Heart (tissue), 3 donors: ENCODE data around the gene CD3D.

- RAMPAGE, long total RNA, 2 experiments = no peak in any of the 2 experiments
Measured at GRCh38 chr11:117049511-117049812, 48.8 kb downstream of the SIK3 start.

DNA sequence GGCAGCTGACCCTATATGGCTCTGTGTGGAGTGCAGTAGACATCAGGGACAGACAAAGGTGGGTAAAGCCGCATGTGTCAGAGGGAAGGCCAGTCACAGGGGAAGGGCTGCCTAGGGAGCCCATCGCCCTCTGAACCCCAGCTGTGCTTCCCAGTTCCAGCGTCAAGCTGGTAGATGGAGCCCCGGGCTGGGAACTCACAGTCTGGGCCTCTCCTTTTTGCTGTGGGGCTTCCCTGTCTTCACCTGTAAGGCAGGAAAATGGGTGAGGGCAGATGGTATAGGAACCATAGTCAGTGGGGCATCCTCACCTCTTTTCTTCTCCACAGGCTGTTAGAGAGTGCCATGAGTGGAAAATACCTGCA lies 6.6 kb upstream of the PAFAH1B2 start:
- RAMPAGE, long total RNA, 2 experiments = no peak in any of the 2 experiments

DNA sequence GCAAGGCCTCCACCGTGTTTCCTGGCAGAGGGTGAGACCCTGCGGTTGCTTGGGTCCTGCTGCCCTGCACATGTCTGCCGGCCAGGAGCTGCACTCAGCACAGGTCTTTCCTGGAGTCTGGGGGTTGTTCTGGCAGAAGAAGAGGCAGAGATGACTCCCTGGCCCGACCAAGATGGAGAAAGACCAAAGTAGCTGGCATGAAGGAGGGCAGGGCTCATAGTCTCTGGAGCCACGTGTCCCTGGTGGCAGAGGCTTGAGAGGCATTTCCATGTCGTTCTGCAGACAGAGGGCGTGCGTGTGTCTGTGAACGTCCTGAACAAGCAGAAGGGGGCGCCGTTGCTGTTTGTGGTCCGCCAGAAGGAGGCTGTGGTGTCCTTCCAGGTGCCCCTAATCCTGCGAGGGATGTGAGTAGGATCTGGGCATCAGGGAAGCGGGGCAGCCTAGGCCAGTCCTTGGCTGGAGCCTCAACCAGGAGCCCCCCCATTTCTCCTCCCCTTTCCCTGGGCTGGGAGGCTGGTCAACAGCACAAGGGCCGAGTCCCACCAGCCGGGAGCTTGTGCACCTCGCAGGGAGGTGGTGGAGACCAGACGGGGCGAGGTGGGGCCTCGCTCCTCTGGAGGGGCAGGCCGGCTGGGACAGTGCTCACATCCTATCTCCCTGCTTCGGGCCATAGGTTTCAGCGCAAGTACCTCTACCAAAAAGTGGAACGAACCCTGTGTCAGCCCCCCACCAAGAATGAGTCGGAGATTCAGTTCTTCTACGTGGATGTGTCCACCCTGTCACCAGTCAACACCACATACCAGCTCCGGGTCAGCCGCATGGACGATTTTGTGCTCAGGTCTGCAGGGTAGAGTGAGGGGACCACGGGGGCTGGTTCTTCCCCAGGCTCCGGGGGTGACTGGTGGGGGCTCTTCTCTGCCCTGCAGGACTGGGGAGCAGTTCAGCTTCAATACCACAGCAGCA lies 2.9 kb downstream of the SIDT2 start:
- RAMPAGE, long total RNA, 2 experiments = no peak in any of the 2 experiments

DNA sequence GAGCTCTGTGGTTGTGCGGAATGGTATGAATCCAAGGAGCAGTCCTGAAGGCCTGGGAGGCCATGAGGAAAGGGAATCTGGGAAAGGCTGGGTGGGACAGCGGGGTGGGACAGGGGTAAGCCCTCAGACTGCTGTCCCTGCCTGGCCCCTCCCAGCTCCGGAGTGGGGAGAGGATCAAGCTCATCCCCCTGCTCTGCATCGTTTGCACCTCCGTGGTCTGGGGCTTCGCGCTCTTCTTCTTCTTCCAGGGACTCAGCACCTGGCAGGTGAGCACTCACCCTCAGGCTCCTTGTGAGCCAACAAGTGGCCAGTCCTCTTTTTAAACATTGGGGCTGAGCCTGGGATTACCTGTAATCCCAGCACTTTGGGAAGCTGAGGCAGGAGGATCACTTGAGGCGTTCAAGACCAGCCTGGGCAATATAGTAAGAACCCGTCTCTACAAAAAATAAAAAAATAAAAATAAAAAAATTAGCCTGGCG lies 5.4 kb upstream of the TAGLN start:
- RAMPAGE, long total RNA, 2 experiments = no peak in any of the 2 experiments

DNA sequence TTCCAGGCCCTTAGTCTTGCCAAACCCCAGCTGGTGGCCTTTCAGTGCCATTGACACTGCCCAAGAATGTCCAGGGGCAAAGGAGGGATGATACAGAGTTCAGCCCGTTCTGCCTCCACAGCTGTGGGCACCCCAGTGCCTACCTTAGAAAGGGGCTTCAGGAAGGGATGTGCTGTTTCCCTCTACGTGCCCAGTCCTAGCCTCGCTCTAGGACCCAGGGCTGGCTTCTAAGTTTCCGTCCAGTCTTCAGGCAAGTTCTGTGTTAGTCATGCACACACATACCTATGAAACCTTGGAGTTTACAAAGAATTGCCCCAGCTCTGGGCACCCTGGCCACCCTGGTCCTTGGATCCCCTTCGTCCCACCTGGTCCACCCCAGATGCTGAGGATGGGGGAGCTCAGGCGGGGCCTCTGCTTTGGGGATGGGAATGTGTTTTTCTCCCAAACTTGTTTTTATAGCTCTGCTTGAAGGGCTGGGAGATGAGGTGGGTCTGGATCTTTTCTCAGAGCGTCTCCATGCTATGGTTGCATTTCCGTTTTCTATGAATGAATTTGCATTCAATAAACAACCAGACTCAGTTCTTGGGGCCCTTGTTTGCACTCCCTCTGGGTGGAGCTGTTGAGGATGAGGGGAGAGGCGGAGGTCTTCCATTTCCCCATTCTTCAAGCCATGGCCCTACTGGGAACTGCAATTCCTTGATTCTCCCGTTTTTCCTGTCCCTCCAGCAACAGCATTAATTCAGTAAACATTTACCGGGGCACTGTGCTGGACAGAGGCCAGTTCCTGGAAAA lies 2.1 kb upstream of the TAGLN start:
- RAMPAGE, long total RNA, 2 experiments = no peak in any of the 2 experiments

DNA sequence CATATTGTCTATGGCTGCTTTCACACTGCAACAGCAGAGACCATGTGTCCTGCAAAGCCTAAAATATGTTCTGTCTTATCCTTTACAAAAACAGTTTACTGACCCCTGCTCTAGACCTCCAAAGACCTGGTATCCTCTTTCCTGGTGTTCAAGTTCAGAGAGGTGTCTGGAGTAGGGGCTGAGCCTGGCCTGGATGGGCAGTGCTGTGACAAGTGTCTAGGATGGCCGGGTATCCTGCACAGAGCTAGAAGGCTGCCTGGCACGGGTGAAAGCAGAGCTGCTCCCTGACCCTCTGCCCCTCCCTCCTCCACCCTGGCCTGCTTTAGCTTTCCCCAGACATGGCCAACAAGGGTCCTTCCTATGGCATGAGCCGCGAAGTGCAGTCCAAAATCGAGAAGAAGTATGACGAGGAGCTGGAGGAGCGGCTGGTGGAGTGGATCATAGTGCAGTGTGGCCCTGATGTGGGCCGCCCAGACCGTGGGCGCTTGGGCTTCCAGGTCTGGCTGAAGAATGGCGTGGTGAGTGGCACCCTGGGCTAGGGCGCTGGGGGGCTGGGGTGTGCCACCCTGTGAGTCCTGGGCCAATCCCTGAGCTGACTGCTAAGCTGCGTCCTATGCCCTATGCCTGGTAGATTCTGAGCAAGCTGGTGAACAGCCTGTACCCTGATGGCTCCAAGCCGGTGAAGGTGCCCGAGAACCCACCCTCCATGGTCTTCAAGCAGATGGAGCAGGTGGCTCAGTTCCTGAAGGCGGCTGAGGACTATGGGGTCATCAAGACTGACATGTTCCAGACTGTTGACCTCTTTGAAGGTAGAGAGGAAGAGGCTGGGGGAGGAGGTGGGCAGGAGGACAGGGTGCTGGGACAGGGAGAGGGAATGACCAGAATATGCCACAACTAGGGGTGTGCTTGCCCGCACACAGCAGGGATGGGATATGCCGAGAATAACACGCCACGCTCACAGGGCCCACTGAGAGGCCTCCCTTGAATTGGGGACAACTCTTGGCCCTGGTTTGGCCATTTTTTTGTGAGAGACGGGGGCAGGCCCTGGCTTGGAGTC lies 3.8 kb downstream of the TAGLN start:
- RAMPAGE, long total RNA, 2 experiments = no peak in any of the 2 experiments

GRCh38 chr11:117216886-117217708 lies 14.8 kb downstream of the PCSK7 start:
- RAMPAGE, long total RNA, 2 experiments = no peak in any of the 2 experiments

DNA sequence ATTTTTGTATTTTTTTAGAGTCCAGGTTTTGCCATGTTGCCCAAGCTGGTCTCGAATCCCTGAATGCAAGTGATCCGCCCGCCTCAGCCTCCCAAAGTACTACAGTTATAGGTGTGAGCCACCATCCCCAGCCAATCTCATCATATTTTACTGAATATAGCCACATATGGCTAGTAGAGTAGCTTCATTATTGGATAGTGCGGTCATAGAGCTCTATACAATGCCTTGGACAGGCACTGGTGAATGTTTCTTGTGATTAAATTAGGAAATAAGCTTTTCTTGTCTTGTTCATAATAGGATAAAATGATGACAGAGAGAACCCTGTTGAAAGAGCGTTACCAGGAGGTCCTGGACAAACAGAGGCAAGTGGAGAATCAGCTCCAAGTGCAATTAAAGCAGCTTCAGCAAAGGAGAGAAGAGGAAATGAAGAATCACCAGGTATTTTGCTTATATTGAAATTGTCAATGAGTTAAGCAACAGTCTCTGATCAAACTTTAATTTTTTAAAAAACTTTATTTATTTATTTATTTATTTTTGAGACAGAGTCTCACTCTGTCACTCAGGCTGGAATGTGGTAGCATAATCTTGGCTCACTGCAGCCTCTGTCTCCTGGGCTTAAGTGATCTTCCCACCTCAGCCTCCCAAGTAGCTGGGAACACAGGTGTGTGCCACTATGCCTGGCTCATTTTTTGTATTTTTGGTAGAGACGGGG lies 11.8 kb downstream of the RNF214 start:
- RAMPAGE, long total RNA, 2 experiments = no peak in any of the 2 experiments

DNA sequence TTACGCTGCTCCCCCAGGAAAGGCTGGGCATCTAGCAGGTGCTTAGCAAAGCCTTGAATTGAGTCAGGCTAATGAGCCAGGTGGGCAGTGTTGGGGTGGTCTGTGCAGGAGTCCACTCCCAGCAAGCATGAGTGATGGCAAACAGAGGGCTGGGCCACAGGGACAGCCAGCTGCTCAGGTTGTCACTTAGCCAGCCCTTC lies 149.9 kb downstream of the DSCAML1 start:
- RAMPAGE, long total RNA, 2 experiments = no peak in any of the 2 experiments

DNA sequence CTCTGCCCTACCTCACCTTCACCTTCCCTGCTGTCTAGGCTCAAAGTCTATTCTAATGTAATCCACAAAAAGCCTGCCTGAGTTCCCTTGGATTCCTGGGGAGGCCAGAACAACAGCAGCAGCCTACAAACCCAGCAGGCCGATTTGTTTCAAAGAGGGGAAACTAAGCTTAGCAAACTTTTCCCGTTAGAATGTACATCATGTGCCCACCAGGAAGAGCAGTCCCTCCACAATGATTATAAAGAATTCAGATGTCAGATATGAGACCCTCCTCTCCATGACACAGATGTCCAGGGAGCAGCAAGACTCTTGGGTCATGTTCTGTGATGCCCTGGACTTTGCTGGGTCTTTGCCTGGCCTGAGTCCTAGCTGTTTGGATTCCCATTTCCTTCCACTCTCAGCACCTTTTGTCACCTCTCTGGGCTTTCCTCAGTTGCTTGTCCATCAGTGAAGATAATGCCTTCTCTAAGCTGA lies 117.4 kb downstream of the DSCAML1 start:
- RAMPAGE, long total RNA, 2 experiments = no peak in any of the 2 experiments

DNA sequence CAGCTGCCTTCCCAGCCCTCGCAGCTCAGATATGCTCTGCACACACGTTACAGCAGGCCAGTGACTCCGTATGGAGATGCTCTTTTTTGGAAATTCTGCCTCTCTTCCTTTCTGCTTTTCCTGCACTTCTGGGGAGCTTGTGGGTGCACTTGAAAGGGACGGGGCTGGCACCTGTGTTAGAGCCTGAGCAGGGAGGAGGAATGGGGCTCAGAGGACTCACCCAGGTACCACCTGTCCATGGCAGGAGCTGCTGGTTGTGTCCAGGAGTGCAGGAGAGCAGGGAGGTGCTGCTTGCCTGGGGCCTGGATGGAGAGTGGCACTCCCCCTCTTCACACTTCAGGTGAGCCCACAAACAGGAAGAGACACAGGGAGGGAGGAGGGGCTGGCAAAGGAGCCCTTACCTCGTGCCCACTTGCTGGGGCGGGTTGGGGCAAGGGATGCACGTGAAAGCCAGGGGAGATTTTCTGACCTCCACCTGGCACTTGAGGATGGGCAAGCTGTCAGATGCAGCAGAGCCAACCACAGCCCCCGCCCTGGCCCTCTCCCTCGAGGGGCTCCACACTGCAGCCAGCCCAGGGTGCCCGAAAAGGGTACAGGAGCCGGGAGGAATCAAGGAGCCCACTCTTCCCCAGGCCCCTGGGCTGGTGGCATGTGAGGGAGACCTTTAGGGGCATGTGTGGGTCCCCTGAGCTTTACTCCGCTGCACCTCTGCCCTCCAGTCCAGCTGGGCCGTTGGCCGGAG lies 3.4 kb upstream of the FXYD2 start:
- RAMPAGE, long total RNA, 2 experiments = no peak in any of the 2 experiments

GRCh38 chr11:117987938-117988746 lies 1.9 kb downstream of the IL10RA start:
- RAMPAGE, long total RNA, 2 experiments = no peak in any of the 2 experiments

DNA sequence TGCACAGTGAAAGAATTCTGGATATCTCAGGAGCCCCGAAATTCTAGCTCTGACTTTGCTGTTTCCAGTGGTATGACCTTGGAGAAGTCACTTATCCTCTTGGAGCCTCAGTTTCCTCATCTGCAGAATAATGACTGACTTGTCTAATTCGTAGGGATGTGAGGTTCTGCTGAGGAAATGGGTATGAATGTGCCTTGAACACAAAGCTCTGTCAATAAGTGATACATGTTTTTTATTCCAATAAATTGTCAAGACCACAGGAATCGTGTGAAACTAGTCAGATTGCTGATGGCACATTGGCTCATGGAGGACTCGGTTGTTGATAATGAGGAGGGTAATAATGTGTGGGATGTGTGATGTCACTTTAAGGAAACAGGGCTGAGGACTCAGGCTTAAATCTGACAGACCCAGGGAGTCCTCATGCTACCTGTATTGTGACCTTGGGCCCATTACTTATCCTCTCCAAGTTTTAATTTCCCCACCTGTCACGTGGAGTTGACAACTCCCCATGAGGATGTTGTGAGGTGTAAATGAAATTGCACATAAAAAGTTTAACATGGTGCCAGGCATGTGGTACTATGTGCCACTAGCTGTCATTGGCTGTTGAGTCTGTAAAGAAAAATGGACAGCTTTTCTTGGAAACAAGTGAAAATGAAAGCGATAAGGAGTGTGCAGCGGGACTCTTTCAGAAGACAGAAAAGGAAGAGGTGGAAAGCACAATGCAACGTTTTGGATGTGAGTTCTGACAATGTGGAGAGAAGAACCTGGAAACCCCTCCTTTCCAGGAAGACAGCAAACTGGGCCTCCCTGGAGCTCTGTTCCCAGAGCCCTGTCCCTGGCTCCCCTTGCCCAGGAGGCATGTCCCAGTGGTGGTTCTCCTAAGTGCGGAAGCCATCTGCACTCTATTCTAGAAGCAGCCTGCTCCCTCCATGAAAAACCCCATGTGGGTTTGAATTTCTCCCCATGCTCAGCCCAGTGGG lies 15.3 kb downstream of the IL10RA start:
- RAMPAGE, long total RNA, 2 experiments = no peak in any of the 2 experiments

DNA sequence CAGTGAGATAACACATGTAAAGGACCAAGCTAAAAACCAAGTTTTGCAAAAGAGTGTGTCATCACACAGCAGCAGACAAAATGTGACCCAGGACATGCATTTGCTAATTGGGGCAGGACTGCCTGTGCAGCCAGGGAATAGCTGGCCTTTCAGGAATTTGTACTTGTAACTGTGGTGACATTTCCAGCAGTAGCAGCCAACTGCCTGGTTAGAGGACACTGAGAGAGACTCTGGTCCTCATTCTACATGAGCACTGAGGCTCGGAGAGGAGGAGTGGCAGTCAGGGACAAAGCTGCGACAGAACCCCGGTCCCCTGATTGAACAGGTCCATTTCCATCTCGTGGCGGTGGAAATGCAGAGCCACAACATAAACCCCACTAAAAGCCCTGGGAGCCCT lies 13.4 kb upstream of the SMIM35 start:
- RAMPAGE, long total RNA, 2 experiments = no peak in any of the 2 experiments

- RAMPAGE, long total RNA, 2 experiments = no peak in any of the 2 experiments
Measured at GRCh38 chr11:118180370-118180855, 4.0 kb upstream of the SCN2B start.

DNA sequence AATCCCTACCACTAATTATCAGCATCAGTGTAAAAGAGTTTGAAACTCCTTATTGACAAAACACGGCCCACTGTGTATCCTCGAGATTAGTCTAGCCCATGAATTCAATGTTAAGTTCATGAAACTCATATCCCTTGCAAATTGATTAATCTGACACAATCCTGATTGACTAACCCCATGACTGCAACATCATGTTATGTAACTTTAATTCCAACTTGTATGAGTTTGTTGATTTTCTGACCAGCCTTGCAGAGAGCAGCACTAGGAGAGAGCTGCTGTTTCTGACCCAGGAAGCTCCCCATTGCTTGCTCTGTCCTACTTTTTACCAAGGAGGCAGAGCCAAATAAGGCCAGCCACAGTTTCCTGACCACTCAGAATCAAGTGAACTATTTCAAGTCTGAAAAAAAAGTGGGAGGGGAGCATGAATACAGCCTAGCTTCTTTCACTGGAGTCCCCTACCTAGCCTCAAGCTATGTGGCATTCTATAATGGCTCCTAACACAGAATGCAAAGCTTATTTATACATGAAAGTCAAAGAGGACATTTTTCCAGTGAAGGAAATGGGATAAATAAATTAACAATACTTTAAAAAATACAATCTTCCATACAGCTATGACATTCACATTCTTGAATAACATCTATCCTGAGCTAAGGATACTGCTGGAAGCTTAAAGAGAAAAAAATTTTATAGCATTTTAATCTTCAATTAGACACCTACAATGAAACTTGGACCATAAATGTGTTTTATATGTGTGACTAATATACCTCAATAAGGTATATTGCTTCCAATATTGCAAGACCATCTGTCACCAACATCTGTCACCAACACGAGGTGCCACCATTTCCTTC lies 13.1 kb downstream of the MPZL3 start:
- RAMPAGE, long total RNA, 2 experiments = no peak in any of the 2 experiments

DNA sequence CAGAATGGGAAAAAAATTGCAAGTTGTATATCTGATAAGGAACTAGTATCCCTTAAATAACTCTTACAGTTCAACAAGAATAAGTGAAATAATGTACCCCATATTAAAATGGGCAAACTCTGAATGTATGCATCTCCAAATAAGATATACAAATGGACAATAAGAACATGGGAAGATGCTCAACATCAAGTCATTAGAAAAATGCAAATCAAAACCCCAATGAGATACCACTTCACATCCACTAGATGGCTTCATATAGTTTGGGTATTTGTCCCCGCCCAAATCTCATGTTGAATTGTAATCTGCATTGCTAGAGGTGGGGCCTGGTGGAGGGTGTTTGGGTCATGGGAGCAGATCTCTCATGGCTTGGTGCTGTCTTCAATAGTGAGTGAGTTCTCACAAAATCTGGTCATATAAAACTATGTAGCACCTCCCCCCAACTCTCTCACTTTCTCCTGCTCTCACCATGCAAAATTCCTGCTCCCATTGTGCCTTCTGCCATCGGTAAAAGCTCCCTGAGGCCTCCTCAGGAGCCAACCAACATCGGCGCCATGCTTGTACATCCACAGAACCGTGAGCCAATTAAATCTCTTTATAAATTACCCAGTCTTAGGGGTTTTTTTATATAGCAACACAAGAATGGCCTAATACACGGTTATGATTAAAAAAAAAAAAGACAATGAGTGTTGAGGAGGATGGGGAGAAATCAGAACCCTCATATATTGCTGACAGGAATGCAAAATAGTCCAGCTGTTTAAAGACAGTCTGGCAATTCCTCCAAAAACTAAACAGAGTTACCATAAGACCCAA lies 5.5 kb downstream of the MPZL2 start:
- RAMPAGE, long total RNA, 2 experiments = no peak in any of the 2 experiments

DNA sequence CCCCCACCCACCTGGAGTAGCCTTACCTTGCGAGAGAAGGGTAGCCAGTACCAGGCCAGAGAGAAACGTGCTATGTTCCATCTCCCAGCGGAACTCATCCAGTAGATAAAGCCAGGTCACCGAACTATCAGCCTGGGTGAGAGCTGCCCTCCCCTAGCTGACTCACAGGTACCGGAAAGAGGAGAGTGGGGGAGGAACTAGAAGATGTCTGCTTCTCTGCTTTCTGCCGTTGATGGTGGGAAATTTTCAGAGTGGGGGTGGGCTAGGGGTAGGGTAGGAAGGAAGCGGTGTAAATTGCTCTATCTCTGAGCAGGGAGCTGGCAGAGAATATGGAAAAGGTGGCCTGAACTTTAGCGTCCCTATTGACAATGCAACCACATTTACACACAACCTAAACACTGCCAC lies at the start of gene CD3D:
Gene CD3D (minus strand): TSS at position 179 of the 405 bp plus-strand sequence.
- RAMPAGE, long total RNA, 2 experiments = no peak in any of the 2 experiments

- RAMPAGE, long total RNA, 2 experiments = no peak in any of the 2 experiments
Measured at GRCh38 chr11:118438237-118439164, 2.2 kb downstream of the KMT2A start.

DNA sequence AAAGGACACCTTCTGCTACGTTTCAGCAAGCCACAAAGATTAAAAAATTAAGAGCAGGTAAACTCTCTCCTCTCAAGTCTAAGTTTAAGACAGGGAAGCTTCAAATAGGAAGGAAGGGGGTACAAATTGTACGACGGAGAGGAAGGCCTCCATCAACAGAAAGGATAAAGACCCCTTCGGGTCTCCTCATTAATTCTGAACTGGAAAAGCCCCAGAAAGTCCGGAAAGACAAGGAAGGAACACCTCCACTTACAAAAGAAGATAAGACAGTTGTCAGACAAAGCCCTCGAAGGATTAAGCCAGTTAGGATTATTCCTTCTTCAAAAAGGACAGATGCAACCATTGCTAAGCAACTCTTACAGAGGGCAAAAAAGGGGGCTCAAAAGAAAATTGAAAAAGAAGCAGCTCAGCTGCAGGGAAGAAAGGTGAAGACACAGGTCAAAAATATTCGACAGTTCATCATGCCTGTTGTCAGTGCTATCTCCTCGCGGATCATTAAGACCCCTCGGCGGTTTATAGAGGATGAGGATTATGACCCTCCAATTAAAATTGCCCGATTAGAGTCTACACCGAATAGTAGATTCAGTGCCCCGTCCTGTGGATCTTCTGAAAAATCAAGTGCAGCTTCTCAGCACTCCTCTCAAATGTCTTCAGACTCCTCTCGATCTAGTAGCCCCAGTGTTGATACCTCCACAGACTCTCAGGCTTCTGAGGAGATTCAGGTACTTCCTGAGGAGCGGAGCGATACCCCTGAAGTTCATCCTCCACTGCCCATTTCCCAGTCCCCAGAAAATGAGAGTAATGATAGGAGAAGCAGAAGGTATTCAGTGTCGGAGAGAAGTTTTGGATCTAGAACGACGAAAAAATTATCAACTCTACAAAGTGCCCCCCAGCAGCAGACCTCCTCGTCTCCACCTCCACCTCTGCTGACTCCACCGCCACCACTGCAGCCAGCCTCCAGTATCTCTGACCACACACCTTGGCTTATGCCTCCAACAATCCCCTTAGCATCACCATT lies 35.9 kb downstream of the KMT2A start:
- RAMPAGE, long total RNA, 2 experiments = no peak in any of the 2 experiments